Left cardiac atrium (tissue), 1 donor: Measurements from ENCODE around the genes SLC22A18, CARS1, OSBPL5, MRGPRE, ART1 and RHOG.

DNA sequence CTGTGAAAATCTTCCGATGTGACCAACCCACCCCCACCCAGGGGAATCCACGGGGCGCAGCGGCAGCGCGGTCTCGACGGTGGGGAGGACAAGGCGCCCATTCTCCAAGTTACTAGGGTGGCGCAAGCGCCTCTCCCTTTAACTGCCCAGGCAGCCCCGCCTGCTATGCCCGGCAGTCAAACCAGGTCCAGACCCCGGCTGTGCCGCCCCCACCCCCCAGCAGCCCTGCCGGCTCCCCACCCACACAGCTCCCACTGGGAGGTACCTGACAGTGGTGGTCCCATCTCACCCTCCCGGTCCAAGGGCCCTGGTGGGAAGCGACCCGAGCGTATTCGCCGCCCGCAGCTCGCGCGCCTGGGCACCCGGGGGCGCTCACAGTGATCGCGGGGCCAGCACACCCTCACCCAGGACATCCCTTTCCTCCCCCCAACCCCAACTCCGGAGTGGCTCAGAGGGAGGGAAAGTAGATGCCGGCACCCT lies 382 bp downstream of the TRPM5 start:
- PRO-cap: no peak

DNA sequence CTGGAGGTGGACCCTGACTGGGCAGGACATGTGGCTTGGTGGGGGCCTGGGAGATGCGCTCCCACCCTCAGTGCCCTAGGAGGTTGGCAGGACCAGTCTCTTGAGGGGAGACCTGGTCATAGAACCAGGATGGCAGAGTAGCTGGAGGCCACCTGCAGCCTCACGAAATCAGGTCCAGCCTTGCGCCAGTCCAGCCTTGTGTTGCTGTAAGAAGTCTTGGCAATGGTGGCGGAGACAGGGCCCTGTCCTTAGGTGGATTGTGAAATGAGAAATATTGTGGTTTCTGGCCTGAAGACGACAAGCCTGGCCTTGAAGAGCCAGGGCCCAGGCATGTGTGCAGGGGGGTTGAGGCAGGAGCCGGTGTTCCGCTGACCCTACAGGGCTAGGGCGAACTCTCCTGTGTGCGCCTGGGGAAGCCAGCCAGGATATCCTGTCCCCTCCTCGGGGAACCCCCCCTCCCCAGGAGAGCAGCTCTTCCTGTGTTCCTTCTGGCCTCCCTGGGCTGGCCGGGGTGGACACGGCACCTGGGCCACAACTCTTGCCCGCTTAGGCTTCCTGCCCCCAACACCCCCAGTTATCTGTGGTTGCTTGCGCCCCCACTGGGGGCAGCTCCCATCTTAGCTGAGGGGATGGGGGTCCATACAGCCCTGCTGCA lies 2.8 kb downstream of the KCNQ1 start:
- PRO-cap: no peak

- PRO-cap: no peak
These were observed 138.4 kb downstream of the KCNQ1 start for GRCh38 chr11:2583079-2583652.

GRCh38 chr11:2669383-2670144 lies 216.0 kb downstream of the CDKN1C start:
- PRO-cap: no peak

DNA sequence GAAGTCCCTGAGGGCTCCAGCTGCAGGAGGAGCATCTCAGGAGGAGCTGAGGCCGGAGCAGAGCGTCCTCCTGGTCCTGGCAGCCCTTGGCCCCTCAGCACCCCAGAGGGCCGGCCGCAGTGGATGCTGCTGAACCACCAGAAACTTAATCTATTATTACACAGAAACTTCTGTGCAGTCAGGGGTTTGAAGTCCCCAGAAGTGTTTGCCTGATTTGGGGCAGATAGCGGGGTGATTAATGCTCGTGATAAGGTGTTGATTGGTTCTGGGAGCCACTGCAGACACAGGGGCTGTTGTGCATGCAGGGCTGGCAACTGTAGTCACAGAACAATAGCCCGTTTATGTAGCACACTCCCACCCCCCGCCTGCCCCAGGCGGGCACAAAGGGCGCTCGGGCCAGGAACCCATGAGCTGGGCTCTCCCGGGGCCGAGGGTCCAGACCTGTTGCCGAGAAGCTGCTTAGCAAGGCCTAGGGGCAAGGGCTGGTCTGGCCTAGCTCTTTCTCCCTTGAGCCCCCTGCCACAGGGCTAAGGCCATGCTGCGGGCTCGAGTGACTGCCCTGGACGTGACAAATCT lies 156.8 kb downstream of the CDKN1C start:
- PRO-cap: no peak

- PRO-cap: unidirectional peak, plus-strand start at chr11:2791859
These were observed 94.1 kb downstream of the CDKN1C start for GRCh38 chr11:2790971-2792289.

- PRO-cap: no peak
These were observed 76.3 kb downstream of the CDKN1C start for GRCh38 chr11:2809293-2809718.

DNA sequence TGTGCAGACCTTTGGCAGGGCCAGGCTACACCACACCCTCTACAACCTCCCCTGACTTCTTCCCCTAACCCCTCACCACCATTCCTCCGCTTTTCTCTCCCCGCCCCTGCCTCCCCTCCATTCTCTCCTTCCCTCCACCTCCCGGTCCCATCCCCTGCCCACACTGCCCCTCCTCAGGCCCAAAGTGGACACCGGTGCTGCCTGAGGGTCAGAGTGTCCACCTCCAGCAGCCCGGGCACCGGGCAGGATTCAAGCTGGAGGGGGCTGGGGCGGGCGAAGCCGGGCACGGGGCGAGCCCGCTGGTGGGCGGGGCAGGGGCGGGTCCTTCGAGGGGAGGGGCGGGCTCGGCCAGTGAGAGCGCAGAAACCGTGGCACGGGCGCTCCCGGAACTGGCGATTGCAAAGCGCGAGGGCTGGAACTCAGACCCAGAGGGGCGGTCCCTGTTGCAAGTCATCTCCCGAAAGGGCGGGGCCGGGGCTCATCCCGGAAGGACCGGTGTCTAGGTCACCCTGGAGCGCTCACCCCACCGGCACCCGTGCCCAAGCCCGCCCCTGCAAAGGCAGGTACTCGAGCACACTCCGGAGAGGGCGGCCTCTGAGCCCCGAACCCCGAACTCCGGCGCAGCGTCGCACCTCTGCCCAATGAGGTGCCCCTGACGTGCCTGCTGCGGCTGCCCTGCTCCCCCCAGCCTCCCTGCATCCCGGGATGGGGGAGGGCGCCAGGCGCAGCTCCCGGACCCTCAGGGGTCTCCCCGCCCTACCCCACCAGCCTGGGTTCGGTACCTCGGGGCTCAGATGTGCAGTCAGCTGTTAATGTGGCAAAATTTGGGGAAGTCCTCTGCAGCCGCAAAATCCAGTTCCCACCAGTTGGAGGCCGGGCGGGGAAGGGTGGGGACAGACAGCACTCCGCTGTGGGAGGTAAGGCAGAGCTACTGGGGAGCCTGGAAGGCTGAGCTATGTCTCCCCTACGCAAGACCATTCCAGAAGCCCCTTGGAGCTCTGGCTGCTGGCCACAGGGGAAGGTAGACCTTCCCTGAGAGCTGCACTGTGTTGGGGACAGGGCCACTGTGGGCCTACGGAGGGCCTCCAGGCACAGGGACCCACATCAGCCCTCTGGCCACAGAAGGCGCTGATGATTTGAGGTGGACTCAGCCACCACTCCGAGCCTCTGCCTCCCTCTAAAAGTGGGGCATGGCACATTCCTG lies at the start of gene SLC22A18:
Gene SLC22A18 (plus strand): TSS at position 477 of the 1,204 bp plus-strand sequence.
- PRO-cap: bidirectional peak, plus-strand start at position 463 of the sequence, minus-strand start at position 250 of the sequence

GRCh38 chr11:2976590-2977175 lies 15.4 kb downstream of the NAP1L4 start:
- PRO-cap: no peak

- PRO-cap: bidirectional peak, plus-strand start at chr11:3057592, minus-strand start at chr11:3057362; bidirectional peak, plus-strand start at chr11:3057610, minus-strand start at chr11:3057613
These were observed at the start of gene CARS1 for GRCh38 chr11:3056873-3057697. Gene CARS1, minus strand, starts transcription at chr11:3057423.

DNA sequence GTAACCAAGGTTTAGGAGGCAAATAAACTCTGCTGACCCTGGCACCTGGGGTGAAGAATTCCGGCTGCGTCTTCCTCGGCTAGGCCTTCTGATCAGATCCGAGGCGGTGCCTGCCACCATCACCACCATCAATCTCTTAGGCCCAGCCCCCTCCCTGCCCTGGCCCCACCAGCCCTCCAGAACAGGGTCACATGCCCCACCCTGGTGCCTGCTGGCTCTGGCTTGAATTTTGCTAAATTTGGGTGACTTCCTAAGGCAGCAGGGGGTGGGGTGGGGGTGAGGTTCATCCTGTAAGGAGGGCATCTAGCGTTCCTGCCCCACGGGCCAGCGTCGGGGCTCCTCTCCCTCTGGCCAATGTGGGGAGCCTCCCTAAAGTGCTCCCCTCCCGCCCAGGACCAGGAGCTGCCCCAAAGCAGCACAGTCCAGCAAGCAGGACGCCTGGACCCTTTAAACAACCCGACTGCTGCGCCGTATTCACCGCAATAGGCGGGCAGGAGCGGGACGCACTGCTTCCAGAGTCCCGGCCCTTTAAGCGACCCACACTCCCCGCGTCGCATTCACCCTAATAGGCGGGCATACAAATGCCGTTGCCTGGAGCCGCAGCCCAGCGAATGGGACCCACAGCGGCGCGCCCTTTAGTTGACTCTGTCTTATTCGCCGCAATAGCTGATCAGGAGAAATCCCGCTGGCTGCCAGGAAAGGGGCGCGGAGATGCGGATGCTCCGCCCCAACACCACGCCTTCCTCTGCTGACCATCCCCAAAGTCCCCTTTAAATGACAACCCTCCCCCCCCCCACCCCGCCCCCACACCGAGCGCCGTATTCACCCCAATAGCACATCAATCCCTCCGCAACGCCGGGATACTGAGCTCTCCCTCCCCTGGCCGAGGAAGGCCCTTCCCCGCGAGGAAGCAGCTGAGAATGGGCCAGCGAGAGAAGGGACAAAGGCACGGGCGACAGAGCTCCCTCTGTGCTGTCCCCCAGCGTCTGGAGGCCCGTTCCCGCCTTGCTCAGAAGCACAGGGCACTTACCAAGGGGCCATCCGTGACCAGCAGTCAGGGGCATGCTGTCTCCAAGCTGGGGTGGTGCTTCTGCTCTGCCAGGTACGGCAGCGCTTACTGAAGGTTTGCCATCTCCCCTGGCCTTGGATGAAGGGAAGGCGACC lies 4.8 kb downstream of the OSBPL5 start:
- PRO-cap: no peak

DNA sequence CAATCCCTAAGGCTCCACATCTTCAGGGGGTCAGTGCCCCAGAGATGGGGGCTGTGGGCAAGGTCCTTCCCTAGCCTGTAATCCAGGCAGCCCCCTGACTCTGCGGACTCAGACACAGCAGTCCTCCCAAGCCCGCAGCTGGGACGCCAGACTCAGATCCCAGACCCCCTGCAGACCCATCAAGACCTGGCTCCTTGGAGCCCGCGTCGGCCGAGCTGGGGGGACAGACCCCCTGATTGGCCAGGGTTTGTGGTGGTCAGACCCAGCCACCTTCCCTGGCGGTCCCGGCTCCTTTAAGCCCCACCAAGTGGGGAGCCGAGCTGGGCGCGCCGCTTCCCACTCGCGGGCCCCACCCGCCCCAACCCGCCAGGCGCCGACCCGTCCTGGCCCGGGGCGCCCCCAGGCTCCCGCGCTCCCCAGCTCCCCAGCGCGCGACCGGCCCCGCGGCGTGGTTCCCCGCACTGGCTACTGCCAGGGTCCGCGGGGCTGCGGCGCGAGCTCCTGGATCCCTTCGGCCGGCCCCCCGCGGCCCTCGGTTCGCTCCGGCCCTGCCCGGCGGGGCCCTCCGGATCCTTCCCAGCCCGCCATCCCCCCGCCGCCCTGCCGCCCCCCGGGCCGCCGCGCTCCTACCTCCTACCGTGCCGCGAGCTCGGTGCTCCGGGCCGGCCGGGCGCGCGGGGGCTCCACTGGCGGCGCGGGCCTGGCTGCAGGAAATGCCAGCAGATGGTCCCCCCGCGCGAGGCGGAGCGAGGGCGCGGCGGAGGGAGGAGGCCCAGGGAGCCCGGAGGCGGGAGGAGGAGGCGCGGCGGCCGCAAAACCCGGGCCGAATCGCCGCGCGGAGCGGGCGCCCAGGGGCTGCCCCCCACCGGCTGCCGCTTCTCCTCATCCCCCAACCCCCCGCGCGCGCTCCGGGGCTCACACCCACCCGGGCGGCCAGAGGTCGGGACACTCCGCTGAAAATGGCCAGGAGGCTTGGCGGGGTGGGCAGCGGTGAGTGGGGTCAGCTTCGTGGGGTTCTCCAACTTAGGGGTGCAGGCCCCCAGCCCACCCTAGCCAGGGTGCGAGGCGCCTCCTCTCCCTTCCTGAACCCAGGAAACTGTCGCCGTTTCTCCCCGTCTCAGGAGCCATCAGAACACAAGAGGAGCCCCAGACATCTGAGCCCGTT lies at the start of gene OSBPL5:
Gene OSBPL5 (minus strand): TSS at position 725 of the 1,165 bp plus-strand sequence.
- PRO-cap: bidirectional peak, plus-strand start at position 369 of the sequence, minus-strand start at position 309 of the sequence; bidirectional peak, plus-strand start at position 826 of the sequence, minus-strand start at position 714 of the sequence

GRCh38 chr11:3231831-3232805 lies at the start of gene MRGPRE:
Gene MRGPRE, minus strand, starts transcription at chr11:3232417.
- PRO-cap: no peak

DNA sequence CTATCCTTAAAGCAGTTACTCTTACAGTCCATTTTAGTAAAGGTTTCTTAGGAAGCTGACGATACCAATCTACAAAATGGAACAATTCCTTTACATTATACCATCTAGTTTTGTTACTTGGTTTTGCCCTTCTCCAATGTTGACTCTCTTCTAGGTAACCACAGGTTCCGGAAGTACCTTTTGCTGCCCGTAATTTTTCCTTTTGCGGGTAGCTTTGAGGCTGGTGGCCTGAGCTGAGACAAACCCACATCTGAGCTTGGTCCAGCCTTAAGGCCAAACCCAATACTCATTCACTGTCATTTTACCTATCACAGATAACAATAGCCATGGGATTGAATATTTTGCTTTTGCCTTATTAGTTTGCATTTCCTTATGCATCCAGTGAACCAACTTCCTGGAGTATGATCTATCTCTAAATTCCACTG lies 10.0 kb upstream of the MRGPRE start:
- PRO-cap: no peak

DNA sequence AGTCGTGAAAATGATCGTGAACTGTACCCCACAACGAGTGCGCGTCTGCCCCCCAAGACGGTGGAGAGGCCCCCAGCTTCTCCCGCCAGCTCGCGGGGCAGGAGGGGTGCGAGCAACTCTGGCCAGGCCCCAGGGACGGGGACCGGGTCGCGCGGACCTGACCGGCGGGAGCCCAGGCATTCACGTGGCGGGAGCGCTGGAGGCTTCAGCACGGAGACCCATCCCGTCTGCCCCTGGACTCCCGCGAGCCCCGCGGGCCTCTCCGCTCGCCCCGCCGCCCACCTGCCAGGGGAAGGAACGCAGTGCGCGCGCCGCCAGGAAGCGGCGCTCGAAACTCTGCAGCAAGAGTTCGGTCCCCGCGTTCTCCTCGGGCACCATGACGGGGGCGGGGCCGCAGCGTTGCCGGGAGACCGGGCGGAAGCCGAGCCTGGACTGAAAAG lies 43.2 kb upstream of the ZNF195 start:
- PRO-cap: bidirectional peak, plus-strand start outside the sequence, minus-strand start at position 401 of the sequence

GRCh38 chr11:3644157-3645193 lies at the start of gene ART1:
Gene ART1, plus strand, starts transcription at chr11:3645128.
- PRO-cap: no peak

- PRO-cap: no peak
These were observed 5.8 kb downstream of the RHOG start for GRCh38 chr11:3834578-3835669.

DNA sequence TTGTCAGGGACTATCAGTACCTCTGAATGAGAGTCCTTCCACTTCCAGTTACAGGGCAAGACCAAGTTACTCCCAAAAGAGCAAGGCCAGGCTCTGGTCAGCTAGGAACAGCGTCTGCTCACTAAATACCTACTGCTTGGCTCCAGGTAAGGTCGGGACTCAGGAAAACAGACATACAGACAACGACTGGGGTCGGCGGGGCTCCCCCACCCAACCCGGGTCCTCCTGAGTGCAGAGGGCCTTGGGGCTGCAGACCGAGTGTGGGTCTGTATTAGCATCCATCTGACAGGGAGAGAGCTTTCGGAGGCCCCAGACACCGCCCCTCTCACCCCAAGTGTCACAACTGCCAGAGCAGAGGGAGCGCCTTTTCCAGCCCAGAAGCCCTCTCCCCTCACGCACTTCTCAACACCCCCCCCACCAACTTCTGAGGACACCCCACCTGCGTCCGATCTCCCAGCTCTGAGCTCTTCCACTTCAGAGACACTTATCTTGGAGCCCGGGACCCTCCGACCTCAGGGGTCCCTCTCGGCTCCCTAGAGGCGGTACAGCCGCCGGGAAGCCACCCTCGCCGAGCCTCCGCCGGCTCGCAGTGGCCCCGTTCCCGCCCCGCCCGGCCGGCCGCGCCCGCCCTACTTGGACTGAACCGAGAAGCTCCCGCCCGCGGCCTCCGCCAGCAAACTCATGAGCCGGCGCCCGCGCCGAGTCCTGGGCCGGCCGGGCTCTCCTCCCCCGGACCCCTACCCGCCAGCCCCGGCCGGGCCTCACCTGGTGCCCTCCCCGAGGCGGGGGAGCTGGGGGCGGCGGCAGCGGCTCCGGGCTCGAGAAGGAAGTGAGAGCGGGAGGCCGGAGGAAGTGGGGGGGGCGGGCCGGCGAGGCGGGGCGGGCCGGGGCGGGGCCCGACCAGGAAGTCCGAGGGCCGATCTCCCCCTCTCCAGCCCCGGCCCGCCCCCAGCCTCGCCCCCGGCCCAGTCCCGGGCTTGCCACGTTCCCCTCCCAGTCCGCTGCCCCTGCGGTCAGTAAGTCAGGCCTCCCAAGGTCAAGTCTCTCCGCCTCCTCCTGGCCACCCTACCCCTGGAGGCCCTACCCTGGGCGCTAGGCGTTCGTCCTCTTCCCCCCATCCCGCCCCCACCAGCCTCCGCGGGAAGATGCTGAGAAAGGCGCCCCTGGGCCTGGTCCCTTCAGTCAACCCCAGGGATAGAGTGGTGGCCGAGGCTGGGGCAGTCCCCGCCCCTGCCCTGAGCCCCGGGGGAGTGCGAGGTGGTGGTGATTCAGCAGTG lies at the start of gene RHOG:
Gene RHOG (minus strand): TSS at position 831 of the 1,277 bp plus-strand sequence.
- PRO-cap: bidirectional peak, plus-strand start at position 676 of the sequence, minus-strand start at position 591 of the sequence; bidirectional peak, plus-strand start at position 957 of the sequence, minus-strand start at position 831 of the sequence

DNA sequence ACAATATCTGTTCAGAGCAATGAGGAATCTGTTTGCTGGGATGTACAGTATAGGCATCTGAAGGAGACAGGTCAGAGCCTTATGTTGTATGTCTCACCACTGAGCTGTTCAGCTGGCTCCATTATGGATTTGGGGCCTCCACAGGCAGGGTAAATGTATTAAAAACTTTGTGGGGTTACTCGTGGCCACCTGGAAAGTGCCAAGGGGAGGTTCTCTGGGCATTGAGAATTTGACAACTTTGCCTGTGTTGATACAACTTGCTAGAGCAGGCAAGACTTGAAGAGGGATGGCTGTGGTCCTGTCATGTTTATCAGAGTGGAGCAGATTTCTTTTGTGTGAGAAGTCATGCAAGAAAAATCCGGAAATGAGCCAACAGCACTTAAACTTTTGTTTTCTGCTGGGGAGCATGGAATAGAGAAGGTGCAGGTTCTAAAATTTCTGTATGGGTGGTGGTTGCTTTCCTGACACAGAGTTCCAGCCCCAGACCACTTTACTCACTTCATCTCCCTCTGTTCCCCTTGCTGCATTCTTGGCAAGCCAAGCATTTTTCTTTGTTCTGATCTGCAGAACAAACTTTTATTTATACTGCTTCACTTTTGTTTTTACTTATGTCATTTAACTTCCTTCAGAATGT lies 10.3 kb downstream of the STIM1 start:
- PRO-cap: no peak

DNA sequence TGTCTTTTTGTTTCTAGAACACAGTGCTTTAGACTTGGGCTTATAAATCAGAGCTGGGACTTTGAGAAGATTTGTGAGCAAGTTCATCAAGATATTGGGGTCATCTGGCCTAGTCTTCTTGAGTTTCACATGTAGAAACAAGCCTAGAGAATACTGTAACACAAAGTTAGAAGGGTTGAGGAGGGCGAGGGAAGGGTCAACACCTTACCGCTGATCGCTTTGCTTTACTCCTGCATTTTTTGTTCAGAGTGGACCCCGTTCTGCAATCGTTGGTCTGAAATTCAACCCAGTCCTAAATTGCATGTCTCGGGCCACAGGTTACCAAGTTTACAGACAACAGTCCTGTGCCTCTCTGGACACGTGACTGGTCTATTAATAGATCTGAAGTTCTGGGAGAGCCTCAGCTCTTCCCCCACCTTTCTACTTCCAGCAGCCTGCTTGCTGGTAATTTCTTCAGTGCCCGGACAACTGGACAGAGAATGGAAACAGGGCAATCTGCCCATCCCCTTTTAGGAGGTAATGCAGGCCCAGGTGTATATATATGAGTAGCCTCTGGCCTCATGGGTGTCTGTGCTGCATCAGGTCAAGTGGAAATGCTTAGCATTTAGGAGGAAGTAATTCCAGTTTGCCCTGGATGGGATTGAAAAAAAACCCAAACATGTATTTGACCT lies 74.2 kb downstream of the STIM1 start:
- PRO-cap: no peak